ENCODE measurements around a stretch of chr20.

GRCh38 chr20:62655346-62655586 lies 13.0 kb downstream of the SLCO4A1 start:
- RAMPAGE, long total RNA, result no peak
- RRBS, result 83% methylated on average over 3 of the region's 8 CpGs

- RAMPAGE, long total RNA, result no peak
- RRBS, result no CpG with 5 or more reads among the region's 12 CpGs
Measured at GRCh38 chr20:62672082-62672356, 29.7 kb downstream of the SLCO4A1 start.

DNA sequence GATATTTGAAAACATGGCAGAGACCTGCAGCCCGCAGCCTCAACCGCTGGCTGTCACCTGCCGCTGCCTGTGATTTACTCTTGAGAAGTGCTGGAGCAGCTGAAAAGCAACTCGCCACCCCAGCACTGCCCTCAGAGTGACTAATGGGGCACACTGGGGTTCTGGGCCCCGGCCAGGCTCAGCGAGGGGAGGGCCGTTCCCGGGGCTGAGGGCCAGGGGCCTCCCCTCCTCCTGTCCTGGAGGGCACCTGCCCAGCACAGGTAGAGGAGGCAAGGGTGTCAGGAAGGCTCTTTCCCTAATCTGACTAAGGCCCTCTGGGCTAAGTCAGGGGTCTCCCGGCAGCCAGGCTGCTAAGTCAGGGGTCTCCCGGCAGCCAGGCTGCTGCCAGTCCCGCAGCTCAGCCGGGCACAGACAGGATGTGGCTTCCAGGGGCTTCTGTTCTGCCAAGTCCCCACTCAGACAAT lies 32.2 kb downstream of the NTSR1 start:
- RAMPAGE, long total RNA, result no peak
- RRBS, result 79% methylated on average over 2 of the region's 12 CpGs

DNA sequence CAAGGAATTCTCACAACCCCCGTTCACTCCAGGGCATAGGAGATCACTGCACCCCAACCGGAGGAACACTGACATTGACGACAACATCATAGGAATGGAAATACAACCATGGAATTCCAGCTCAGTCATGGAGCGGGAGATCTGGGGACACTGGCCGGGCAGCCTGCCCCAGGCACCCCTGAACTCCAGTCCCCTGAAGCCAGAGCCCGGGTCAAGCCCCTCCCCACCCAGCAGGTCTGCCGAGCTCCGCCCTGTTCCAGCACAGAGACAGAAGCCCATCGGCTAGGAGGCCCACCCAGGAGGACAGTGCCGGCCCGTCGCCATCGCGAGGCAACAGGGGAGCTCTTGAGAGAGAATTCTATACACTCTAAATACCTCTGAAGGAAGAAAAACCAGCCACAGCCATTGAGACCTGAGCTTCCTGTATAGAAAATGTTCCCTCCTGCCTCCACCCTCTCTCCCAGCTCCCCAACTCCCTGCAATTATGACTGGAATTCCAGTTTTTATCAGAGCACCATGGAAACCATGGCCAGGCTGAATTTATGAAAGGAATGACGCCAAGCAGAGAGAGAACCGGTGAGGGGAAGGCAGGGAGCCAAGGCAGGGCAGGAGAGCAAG lies 27.8 kb upstream of the MRGBP start:
- RAMPAGE, long total RNA, result no peak
- RRBS, result 37% methylated on average over 8 of the region's 16 CpGs

DNA sequence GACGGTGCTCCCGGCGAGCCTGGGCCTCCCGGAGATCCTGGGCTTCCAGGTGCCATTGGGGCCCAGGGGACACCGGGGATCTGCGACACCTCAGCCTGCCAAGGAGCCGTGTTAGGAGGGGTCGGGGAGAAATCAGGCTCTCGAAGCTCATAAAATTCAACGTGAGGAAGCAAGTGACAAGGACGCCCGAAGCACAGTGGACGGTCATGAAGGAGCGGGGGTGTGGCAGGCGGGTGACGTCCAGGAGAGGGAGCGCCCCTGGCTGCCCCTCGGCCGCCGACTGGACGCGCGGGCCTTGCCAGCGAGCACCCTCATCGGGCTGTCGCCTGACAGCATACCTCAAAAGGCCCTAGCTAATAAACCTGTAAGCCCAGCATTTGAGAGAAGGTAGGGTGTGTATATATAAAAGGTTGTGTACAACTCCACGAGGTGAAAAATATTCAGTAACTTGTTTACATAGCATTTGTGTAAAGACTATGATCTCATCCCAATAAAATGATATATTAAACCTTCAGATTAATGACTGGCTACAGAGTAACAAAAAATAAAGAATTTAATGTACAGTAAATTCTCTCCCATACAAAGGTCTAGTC lies 20.9 kb downstream of the TCFL5 start:
- RAMPAGE, long total RNA, result no peak
- RRBS, result no CpG with 5 or more reads among the region's 27 CpGs

DNA sequence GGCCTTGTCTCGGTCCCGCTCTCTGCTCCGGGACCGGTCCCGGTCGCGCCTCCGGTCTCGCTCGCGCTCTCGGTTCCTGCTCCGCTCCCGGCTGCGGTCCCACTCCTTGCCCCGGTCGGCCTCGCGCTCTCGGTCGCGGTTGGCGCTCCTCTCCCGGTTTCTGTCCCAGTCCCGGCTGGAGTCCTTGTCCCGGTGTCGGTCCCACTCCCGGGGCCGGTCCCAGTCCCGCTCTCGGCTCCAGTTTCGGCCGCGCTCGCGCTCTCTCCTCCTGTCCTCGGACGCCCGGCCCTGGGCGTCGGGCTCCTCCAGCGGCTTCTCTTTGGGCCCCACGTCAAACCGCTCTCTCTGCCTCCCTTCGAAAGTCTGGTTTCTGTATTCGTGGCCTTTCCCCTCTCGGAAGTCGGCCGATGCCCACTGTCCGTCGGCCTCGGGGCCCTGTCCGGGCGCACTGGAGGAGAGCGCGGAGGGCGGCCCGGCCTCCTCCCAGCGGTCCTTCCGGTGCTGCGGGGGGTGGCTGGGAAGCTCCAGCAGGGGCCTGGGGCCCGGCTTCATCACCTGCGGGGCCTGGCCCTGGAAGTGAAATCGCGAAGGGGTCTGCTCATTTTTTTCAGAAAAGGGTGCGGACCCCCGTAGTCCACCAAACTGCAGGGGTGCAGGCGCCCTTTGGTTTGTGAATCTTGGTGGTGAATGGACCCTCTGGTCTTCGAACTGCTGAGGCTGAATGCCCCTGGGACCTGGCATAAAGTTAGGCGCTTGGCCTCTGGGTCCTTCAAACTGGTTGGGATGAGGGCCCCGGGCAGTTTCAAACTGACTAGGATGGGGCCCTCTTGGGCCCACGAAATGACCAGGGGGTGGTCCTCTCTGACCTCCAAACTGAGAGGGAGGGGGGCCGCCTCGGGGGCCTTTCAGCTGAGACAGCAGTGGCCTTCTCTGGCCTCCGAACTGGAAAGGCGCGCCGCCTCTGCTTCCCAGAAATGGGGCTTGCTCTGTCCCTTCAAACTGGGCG lies 18.0 kb upstream of the TCFL5 start:
- RAMPAGE, long total RNA, result no peak
- RRBS, result 81% methylated on average over 26 of the region's 79 CpGs

DNA sequence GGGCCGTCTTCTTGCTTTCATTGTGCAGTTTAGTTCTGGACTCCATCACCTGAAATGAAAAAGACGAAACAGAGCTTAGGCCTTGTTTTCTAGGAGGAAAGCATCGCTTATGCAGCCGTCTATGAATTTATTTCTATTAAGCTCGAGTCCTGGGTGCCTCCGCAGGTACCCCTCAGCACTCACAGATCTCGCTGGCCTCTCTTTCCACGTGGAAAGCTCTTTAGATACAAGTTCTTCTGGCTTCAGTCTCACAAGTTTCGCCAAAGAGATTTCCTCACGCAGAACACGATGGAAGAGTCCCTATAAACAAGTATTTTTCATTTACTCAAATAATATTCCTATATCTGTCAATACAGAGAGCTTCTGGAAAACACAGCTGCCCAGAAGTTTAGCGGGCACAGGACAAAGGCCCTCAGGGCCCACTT lies 31.4 kb downstream of the DIDO1 start:
- RAMPAGE, long total RNA, result no peak
- RRBS, result no CpG with 5 or more reads among the region's 12 CpGs

GRCh38 chr20:62897995-62898445 lies 28.3 kb downstream of the DIDO1 start:
- RAMPAGE, long total RNA, result no peak
- RRBS, result no CpG with 5 or more reads among the region's 11 CpGs

- RAMPAGE, long total RNA, result no peak
- RRBS, result 11% methylated on average over 1 of the region's 13 CpGs
Measured at GRCh38 chr20:62899132-62899673, 27.1 kb downstream of the DIDO1 start.

DNA sequence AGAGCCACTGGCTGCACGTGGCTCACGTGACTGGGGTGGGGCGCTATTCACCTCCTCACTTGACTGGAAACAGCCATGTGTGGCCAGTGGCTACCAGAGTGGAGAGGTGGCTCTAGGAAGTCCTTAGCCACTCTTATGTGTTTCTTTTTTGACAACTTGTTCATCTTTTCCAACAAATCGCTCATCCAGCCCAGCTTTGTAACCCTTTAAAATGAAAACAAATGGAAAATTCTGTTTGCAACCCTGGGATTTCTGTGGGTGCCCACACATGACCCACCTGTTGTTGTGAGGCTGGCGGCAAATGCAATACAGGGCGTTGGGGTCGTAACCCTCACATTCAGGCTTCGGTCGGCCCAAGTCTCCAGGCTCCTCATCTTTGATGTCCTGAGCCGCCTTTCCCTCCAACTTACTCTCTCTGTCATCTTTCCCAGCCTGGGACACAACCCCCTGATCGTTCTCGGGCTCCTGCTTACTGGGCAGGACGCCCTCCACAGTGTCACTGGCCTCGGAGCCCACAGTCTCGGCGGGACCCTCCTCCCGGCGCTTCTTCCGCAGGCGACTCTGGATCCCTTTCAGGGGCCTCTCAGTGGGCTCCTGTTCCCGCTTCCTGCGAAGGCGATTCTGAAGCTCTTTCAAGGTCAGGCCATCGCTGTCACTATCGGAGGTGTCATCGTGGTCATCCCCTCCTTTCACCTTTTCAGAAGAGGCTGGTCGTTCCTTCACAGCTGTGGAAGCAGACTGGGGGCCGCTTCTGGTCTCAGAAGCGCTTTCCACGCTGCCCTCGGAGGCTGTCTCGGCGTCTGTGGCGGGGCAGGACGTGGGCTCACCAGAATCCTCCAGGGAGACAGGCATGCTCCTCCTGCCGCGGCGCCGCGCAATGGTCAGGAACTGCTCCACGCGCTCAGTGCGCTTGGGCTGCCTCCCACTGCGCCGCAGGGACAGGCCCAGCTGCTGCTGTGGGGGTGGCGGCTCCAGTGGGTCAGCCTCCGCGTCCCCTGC lies 15.5 kb downstream of the DIDO1 start:
- RAMPAGE, long total RNA, result no peak
- RRBS, result no CpG with 5 or more reads among the region's 48 CpGs

DNA sequence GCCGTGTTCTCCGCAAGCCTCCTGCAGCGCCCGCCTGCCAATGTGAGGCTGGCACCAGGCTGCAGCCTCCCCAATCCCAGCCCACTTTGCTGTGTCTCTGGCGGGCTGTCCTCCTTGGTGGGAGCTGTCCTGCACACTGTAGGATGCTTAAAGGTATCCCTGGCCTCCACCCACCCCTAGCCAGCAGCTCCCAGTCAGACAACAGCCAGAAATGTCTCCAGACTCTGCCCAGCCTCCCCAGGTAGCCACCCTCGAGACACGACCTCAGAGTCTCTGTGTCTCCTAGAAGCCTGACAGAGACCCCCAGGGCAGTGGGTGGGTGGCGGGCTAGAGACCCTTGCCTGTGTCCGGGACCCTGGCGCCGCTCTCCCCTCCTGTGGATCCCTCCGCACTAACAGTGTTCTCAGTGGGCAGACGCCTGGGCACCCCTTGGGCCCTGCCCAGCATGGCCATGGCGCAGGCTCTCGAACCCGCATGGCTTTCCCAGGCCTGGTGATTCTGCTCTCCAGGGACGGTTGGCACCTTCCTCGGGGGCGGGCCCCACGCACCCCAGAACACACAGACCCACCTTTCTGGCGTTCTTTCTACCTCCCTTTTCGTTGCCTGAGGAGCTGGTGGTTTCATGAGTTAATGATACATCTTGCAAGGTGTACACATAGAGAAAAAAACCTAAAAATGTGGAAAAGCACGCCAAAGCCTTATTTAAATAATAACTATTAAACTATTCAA lies 15.5 kb downstream of the SLC17A9 start:
- RAMPAGE, long total RNA, result no peak
- RRBS, result no CpG with 5 or more reads among the region's 23 CpGs

- RAMPAGE, long total RNA, result no peak
- RRBS, result no CpG with 5 or more reads among the region's 39 CpGs
Measured at GRCh38 chr20:63014316-63015643, 8.0 kb upstream of the BHLHE23 start.

- RAMPAGE, long total RNA, result no peak
- RRBS, result no CpG with 5 or more reads among the region's 42 CpGs
Measured at GRCh38 chr20:63032936-63034232, 26.6 kb upstream of the BHLHE23 start.

- RAMPAGE, long total RNA, result no peak
- RRBS, result 34% methylated on average over 3 of the region's 28 CpGs
Measured at GRCh38 chr20:63064227-63064911, 57.6 kb upstream of the BHLHE23 start.

DNA sequence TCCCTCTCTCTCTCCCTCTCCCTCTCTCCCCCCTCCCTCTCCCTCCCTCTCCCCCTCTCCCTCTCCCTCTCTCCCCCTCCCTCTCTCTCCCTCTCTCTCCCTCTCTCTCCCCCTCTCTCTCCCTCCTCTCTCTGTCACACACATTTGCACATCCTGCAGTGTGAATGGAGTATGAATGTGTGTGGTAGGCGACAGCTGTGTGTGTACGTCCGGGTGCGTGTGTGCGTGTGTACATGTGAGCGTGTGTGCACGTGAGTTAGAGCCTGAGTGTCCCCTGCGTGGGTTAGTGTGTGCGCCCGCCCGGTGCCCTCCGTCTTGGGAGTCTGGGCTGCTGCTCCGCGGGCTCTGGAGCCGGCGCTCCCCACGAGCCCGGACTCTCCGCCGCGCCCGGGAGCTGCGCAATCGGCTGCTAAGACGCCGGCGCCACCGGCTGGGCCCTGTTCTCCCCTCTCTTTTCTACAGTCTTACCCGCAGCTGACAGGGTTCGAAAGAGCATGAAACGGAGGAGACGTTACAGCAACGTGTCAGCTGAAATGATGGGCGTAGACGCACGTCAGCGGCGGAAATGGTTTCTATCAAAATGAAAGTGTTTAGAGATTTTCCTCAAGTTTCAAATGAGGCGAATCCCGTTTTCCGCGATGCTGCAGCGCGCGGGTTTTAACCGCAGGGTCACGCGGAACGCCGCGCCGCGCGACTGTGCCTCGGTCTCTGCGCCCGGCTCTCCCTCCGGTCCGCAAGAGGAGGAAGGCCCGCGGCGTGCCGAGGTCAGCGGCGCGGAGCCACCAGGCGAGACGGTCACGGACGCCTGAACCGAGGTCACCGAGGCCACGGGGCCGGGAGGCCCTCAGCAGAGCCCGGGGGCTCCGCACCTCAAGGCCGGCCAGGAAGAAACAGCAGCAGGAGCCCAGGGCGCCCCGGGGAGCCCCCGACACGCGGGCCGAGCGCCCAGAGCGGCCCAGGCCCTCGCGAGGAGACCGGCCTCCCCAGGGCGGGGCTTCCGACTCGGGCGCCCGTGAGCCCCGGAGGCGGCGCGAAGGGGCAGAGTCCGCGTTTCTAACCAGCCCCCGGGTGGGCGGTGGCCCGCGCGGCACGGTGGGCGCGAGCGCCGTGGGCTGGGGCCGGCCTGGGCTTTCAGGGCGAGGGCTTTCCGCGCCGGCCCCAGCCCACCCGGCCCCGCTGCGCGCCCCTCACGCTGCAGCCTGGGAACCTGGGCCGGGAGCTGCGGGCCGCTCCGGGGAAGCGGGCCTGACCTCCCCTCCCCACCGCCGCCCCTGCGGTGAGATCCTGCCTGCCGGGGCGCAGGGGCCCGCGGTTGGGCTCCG lies 95.3 kb upstream of the BHLHE23 start:
- RAMPAGE, long total RNA, result no peak
- RRBS, result 1% methylated on average over 56 of the region's 132 CpGs

DNA sequence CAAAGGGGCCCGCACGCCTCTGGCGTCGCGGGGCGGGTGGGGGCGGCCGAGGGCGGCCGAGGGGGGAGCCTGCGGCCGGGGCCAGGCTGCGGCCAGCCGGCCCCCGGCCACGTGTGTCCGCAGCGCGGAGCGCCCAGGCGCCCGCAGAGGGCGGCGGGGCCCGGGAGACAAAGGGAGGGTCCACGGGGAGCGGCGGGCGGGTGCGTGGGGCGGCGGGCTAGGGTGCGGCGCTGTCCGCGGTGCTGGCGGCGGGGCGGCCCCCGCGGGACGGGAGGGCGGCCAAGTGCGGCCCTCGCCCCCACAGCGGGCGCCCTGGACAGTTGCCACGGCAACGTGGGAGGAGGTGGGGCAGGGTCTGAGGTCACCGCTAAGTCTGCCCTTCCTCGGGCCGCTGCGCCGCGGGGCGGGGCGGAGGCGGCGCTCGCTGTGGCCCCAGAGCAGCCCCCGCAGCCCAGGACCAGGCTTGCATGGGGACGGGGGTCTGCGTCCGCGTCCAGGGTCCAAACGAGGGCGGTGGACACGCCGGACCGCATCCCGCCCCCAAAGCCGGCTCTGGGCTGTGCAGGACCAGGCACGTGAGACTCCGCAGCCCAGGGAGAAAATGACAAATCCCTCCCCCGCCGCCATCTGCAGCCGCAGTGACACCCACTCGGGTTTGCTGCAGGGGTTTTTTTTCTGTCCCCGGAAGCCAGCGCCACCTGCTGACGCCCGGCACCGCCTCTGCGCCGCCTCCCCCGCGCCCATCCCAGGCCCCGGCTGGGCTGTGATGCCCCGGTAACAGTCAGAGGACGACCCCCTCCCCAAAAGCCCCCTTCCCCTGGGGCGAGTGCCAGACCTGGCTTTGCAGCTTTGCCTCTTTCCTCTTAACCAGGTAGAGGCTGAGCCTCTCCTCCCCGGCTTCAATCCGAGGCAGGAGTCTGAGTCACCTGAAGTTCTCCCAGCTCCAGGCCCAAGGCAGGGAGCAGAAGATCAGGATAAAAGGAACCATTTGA lies 36.9 kb downstream of the YTHDF1 start:
- RAMPAGE, long total RNA, result no peak
- RRBS, result 2% methylated on average over 23 of the region's 93 CpGs

- RAMPAGE, long total RNA, result no peak
- RRBS, result 93% methylated on average over 1 of the region's 12 CpGs
Measured at GRCh38 chr20:63206670-63207300, 9.1 kb downstream of the YTHDF1 start.

DNA sequence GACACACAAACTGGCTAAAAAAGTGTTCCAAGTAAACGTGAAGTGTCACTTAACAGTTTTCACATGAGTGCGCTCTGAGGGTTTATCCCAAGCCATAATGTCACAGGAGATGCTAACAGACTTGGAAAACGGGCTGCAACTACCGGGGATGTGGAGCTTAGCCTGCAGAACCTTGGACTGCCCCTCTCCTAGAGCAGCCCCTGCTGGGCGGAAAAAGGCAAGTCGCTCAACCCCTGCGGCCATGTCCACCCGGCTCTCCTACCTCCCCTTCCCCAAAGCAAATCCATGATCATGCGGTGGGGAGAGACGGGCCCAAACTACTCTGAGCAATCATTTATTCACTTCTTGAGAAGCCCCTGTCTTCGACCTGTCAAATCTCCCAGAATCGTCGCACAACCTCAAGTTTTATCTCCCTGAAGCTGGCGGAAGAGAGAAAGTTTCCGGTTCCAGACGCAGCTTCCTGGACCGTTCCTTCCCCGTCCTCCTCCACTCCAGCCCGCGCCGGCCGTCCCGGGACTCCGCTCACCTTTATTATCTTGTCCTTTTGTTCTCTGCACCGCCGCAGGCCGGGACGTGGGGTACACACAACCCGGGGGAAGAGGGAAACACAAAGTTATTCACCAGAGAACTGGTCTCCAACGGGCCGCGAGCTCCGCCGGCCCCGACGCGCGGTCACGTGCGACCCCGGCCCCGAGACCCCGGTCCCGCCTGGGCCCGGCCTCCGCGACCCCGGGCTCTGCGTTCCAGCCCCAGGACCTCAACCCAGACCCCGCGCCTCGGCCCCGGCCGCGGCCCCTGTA lies 680 bp downstream of the YTHDF1 start:
- RAMPAGE, long total RNA, result no peak
- RRBS, result 2% methylated on average over 21 of the region's 55 CpGs

GRCh38 chr20:63353639-63354235 lies 7.4 kb downstream of the CHRNA4 start:
- RAMPAGE, long total RNA, result no peak
- RRBS, result no CpG with 5 or more reads among the region's 8 CpGs

DNA sequence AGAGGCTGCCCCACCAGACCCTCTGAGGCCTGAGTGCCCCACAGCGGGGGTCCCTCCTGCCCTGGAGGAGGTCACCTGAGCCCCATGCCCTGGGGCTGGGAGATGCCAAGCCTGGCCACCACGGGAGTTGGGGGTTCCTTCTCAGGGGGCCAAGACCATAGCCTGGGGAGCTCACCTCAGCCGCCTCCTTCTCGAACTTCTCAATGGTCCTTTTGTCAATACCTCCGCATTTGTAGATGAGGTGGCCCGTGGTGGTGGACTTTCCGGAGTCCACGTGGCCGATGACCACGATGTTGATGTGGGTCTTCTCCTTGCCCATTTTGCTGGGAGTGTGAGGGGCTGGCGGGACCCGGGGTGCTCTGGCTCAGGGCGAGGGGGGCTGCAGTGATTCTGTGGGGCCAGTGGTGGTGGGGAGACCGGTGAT lies 1.4 kb downstream of the EEF1A2 start:
- RAMPAGE, long total RNA, result no peak
- RRBS, result 81% methylated on average over 8 of the region's 14 CpGs